Measurements from ENCODE around the gene PDGFRB.

DNA sequence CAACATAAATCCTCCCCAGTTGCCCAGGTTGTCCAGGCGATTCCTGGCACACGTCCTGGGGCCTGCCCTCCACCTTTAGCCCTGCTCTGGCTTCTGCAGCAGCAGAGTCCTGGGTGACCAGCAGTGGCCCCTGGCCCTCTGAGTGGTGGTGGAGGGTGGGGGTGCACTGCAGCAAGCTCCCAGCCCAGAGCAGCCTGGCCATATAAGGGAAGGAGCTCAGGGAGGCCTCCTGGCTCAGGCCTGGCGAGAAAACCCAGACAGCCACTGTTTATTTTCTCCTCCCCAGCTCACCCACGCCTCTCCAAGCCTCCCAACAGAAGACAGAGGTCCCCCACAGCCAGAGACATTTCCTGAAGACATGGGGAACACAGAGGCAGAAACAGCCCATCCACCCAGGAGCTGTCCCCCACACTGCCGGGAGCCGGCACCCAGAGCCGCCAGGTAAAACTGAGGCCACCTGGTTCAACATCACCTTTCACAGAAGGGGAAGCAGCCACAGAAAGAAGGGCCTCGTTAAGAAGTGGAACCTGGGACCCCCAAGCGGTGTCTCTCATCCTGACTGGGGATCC is 44.8 kb upstream of the IL17B start:
- RRBS: no CpG with 5 or more reads among the region's 9 CpGs

DNA sequence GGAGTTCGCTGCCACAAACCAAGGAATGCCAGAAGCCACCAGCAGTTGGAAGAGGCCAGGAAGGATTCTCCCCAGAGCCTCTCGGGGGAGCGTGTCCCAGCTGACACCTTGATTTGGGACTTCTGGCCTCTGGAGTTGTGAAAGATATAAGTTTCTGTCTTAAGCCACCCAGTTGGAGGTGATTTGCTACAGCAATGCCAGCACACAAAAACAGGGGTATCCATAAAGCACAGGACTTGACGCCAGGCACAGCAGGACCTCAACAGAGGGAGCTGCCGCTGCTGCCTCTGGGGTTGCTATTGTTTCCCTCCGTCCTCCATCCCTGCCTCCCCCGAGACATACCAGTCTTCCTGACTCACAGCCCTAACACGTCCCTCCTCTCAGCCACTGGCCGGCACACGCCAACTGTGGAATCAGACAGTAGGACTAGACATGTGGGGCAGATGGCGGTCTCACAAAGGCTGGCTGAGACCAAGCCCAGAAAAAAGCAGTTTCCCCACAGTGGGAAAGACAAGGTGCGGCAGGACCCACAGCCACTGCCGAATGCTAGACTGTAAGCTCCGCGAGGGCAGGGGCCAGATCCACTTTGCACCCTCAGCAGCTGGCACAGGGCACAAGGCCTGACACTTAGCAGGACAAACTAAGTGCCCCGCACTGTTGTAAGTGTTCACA is 74.1 kb upstream of the IL17B start:
- RRBS: no CpG with 5 or more reads among the region's 16 CpGs

GRCh38 chr5:149488567-149489726 is 62.3 kb downstream of the CSNK1A1 start:
- RRBS: no CpG with 5 or more reads among the region's 23 CpGs

DNA sequence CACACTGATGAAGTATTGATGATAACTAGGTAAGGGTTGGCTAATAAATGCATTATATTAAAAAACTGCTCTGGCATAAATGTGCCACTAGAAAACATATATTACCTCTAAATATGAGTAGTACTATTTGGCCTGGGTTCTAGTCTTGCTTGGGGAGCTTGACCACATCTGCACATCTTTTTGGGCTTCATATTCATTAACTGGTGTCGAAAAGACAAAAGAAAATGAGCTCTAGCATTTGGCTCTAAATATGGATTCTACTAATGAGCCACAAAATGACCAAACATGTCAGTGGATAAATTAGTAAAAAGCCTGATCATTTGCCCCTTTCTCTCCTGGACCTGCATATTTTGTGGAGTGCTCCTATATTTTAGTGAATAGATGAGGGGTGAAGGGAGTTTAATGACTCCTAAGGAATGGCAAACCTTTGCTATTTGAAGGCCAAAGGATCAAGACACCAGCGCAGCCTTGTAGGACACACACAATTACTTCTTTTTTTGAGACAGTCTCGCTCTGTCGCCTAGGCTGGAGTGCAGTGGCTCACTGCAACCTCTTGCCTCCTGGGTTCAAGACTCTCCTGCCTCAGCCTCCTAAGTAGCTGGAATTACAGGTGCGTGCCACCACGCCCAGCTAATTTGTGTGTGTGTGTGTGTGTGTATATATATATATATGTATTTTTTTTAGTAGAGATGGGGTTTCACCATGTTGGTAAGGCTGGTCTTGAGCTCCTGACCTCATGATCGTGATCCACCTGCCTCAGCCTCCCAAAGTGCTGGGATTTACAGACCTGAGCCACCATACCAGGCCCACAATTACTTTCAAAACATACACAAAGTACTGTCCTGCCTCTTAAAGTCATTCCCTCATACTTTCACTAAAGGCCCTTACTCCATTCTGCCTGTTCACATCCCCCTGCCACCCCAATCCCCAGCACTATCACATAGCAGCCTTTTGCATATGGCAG is 60.6 kb downstream of the CSNK1A1 start:
- RRBS: no CpG with 5 or more reads among the region's 7 CpGs

GRCh38 chr5:149508556-149509473 is 42.4 kb downstream of the CSNK1A1 start:
- RRBS: no CpG with 5 or more reads among the region's 6 CpGs

GRCh38 chr5:149549244-149549547 is 2.0 kb downstream of the CSNK1A1 start:
- RRBS: no CpG with 5 or more reads among the region's 8 CpGs

- RRBS: no CpG with 5 or more reads among the region's 14 CpGs
Measured at GRCh38 chr5:149605627-149606903, 24.8 kb downstream of the ARHGEF37 start.

DNA sequence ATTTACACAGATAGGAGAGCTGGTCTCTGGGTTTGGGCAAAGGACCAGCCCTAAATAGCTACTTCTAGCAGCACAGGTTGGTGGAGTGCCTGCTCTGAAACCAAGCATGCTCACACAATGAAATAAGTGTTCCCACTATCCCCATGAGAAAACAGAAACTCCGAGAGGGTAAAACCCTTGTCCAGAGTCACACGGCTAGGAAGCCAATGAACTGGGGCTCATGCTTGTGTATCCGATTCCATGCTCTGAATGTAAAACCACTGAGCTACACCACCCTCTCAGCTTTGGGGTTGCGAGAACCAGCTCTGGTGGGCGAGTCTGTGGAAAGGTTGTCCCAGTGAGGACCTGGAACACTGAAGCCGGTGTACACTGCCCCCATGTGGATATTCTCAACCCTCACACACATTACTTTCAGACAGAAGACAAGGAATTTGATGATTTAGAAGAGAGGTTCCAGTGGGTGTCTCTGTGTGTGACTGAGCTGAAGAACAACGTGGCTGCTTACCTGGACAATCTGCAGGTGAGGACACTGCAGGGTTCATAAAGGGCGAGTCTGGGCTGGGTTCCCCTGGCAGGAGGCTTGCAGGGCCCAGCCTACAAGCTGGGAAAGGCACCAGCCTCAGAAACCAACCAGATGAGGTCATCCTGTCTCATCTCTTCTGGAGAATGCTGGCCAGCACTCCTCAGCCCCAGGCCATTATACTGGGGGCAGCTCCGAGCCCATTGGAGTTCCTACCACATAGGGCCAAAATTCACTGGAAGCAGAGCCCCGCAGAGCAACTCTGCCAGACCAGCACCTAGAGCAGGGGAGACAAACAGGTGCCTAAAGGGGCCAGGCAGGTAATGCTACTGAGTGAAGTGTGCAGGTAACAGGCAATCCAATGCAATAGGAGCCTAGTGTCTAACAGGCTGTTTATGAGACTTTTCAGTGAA is 37.5 kb downstream of the ARHGEF37 start:
- RRBS: no CpG with 5 or more reads among the region's 10 CpGs

DNA sequence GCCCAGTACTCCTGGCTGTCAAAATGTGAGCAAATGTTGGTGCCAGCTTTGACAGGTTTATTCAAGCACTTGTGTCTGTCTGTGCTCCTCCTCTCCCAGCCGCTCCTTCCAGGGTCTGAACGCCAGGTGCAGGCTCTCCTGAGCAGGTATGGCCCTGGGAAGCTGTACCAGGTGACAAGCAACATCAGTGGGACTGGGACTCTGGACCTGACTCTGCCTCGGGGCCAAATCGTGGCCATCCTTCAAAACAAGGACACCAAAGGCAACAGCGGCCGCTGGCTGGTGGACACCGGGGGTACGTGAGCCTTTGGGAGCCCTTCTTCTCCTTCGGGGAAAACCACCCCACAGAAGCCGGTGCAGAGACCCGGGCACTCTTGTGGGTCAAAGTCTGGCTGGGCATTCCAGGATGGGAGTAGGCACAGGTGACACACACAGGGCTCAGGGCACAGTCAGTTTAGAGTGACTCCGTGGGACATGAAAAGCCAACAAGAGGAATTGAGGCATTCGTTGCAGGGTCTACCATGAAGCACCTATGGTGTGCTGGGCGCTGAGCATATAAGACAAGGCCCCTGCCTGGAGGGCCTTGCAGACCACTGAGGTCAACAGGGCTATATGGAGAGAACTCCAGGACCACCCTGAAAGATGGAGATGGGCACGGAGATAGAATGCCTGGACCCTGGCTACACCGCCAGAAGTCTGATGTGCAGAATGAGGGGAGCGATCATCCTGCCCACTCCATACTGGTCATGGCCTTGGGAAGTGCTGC is 45.9 kb downstream of the ARHGEF37 start:
- RRBS: 84% methylated on average over 4 of the region's 17 CpGs

DNA sequence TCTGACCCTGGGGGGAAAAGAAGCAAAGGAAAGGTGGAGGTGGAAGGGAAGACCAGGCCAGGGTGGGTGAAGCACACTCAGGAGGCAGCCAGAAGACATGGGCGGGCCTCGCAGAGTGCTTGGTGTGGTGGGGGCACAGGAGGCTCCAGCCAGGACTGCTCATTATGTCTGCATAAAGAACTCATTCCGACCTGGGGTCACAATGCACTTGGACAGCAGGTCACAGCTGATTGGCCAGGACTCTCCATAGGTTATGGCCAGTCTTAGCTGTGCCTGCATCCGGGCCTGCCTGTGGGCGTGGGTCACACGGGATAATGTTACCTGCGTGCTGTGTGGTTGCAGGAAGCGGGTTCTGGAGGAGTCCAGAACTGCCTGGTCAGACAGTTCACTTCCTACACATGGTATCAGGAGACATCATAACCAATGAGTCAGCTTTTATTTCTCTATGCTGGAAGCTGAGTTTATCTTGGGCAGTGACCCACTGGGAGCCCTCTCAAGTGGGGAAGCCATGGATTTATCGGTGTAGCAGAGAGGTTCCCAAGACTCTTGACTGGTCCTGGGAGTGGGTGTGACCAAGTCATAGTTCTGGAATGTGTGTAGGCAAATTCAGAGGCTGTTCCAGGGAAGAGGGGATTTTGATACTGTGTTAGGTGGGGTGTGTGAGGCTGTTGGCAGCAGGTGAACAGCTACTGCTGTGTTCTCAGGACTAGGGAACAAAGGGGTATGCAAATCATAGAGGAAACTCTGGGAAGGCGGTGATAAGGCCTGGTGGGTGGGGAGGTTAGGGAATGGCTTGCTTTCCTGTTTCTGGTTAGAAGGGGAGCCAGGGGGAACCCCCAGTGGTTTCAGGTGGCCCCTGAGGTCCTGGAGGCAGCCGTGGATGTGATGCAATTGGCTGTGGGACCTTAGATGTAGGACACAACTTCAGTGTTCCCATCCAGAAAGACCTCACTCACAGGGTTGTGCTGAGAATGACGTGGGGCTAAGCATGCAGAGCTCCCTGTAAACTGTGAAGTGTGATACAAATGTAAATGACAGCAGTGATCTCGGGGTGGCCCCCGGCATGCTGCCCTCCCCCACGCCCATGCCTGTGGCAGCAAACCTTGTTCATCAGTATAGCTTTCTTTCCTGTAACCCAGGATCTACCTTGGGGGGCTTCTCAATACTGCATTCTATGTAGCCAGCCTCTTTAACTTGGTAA is 51.3 kb downstream of the ARHGEF37 start:
- RRBS: no CpG with 5 or more reads among the region's 15 CpGs

- RRBS: no CpG with 5 or more reads among the region's 23 CpGs
Measured at GRCh38 chr5:149640799-149641832, 59.8 kb downstream of the ARHGEF37 start.

- RRBS: no CpG with 5 or more reads among the region's 10 CpGs
Measured at GRCh38 chr5:149750481-149751094, 20.5 kb downstream of the PPARGC1B start.

DNA sequence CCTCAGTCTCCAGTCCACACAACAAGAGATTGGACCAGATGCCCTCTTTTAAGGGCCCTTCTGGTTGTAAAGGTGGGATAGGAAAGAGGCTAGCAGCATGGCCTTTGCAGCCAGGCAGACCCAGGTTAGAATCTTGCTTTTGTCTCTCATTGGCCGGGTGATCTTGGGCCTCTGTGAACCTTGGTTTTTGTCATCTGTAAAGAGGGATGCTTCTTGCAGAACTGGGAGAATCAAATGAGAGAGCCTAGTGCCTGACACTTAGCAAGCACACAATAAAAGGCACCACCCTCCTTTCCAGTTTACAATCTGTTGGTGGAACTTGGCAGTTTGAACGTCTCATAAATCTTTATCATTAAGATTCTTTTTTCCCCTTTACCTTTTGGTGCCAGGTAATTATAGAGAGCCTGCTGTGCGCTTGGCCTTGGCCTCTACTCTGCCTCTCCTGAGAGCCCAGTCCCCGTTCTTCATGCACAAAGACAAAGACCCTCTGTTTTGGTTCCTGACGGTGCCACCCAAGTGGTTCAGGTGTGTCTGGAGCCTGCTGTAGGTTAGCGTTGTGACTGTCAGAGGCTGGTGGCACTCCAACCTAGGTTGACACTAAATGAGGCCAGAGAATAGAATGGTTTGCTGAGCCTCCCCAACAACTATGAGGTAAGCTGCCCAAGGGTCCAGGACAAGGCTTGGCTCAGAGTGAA is 55.2 kb downstream of the PPARGC1B start:
- RRBS: no CpG with 5 or more reads among the region's 6 CpGs

DNA sequence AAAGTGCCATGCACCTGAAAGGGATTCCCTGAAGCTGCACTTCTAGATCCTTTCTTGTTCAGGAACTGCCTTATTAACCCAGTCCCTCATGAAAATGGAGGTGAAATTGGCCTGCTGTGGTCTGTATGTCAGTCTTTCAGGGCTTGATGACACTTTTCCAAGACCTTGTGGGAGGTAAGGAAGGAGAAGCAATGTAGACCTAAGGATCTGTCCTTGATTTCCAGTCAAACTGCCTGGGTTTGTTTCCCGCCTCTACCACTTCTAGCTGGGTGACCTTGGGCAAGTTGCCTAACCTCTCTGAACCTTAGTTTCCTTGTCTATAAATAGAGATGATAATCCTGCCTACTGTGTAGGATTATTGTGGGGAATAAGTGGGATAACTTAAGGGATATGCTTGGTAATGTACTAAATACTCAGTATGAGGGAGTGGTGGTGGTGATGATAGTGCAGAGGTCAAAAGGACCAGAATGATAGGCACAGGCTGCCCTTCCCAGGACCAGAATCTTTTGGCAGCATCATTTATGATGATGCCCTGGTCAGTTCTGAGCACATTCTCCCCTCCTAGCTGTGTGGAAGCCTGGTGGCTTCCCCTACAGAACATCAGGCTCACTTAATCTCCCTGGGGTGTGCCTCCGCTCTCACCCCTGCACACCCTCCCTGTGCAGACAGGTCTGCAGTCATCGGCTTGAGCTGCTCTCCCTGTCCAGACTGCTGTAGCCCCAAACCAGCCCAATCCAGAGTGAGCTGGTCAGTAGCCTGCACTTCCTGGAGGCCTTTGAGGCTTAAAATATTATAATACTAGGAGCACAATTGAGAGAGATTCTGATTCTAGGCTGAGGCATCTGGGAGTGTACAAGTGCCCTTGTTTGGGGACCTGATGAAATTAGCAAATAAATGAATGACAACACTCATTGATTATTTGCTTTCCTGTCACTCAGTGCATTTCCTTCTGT is 59.9 kb downstream of the PPARGC1B start:
- RRBS: no CpG with 5 or more reads among the region's 3 CpGs

- RRBS: no CpG with 5 or more reads among the region's 6 CpGs
Measured at GRCh38 chr5:149792936-149793819, 63.1 kb downstream of the PPARGC1B start.

DNA sequence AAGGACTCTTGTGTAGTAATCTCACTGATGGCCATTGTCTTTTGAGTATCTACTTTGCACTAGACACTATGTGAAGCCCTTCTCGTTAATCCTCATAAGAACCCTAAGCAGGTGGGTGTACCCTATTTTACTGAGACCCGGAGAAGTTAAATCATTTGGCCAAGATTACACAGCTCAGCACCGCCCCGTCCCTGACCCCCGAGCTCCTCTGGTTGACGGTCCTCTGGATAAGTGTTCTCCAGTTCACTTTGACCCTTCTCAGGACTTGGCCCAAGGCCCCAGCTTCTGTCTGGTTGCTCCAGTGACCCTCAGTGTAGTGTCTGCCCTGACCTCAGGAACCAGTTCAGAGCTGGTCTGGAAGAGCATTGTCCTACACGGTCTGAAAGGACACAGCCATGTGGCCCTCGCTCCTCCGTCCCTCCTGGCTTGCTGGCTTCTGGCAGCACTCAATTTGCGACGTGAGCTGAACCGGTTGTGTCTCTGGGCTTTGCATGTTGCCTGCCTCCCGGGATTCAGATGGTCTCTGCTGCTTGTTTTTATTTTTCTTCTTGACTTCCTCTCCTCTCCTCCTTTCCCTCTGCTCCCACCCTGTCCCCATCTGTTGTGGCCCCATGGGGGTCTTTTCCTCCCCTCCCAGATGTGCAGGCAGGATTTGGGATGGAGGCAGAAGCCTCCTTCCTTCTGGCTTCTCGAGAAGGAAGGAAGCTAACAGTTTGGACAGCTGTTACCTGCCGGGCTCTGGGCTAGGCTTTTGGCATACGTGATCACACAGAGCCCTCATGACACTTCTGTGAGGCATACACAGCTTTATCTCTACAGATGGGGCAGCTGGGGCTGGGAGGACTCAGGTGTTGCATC is 72.0 kb downstream of the PPARGC1B start:
- RRBS: no CpG with 5 or more reads among the region's 16 CpGs

- RRBS: no CpG with 5 or more reads among the region's 3 CpGs
Measured at GRCh38 chr5:149802723-149803384, 72.7 kb downstream of the PPARGC1B start.

DNA sequence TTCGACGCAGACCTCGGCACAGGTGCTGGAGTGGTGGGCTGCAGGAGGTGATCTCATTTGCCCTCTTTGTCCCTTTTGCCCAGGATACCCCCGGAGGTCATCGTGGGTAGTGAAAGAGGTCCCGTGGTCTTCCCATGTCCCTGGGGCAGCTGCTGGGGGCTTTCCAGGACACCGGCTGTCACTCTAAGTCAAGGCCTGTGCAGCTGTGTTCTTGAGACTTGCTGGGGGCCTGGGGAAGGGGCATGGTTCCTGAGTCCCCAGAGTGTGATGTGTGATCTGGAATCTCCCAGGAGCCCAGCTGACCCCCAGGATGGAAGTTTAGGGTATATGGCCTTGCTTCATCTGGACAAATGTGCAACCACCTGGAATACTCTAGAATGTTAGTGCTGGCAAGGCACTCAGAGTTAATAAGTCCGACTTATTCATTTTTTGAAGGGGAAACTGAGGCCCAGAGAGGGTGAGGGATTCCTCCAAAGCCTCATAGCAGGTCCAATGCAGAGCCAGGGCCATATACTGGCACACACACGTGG is 28.1 kb upstream of the CSF1R start:
- RRBS: 81% methylated on average over 4 of the region's 9 CpGs

GRCh38 chr5:150155352-150156560 is at the start of gene PDGFRB:
Gene PDGFRB (minus strand): TSS chr5:150155845.
- RRBS: no CpG with 5 or more reads among the region's 29 CpGs

DNA sequence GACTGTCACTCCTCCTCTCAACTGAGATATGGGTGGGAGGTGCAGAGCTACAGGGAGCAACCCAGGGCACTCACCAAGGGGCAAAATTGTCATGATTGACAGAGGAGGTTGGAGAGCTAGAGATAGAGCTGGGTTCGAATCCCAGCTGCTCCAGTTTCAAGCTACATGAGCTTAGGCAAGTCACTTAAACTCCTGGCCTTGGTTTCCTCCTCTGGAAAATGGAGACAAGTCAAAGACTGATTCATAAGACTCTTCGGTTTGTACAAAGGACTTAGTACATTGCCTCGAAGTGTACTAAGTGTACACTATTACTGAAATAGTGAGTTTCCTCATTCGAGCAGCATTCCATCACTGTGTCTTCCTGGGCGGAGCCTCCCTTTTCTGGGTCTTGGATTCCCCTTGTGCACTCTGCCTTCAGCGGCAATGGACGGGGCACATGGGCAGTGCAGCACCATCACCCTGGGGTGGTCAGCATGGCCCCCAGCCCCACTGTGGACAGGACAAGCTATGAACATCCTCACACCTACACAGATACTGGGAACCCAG is 2.9 kb upstream of the PDGFRB start:
- RRBS: no CpG with 5 or more reads among the region's 7 CpGs